LUHMES (cell line): ENCODE results near the gene SLC6A19.

GRCh38 chr5:279940-280613 is 8.6 kb downstream of the PDCD6 start:
- PRO-cap: no peak

- PRO-cap: no peak
These were observed 10.1 kb downstream of the PDCD6 start for GRCh38 chr5:281502-281987.

DNA sequence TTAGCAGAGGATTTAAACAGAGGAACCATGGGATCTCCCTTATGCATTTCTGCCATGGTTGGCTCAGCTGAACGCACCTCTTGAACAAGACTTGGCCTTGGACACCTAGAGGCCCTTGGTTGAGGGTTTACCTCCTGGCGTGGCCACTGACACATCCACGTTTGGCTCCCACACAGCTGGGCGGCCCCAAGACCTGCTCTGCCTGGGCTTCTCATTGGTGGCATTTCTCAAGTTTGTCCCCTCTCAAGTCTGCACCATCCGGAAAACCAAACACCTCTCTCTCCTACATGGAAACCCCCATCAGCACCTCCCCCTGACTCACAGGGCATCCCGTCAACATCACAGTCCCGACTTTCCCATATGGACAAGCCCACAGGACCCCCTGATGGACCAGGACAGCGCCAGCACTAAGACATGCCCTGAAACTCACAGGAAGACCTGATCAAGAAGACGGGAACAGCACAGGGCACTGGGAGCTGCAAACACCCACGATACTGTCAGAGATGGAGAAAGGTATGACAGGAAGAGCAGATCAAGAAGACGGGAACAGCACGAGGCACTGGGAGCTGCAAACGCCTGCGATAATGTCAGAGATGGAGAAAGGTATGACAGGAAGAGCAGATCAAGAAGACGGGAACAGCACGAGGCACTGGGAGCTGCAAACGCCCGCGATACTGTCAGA is 21.5 kb downstream of the PDCD6 start:
- PRO-cap: no peak

DNA sequence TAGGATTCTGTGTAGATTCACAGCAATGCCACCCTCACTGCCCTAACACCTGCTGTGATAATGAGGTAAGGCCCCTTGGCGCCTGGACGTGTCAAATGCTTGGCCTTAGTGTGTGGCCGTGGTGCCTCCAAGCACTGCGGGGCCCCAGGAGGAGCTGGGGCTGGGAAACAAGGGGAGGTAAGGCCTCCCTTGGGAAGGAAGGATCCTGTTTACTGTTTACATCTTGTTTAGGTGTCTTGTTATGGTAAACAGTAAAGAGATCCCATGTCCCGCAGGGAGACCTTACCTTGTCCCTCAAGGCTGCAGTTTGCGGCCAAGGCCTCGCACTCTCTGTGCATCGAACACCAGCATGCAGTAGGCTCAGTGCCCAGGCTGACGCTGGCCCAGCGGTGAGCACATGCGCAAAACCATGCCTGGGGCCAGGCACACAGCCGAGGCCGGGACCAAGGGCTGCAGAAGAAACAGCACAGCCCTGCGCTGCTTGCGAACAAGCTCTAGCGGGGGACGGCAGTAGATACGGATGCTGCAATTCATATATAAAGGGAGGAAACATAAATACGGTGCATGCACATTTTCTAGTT is 24.2 kb downstream of the AHRR start:
- PRO-cap: no peak

- PRO-cap: no peak
These were observed 18.6 kb upstream of the EXOC3 start for GRCh38 chr5:424280-424961.

DNA sequence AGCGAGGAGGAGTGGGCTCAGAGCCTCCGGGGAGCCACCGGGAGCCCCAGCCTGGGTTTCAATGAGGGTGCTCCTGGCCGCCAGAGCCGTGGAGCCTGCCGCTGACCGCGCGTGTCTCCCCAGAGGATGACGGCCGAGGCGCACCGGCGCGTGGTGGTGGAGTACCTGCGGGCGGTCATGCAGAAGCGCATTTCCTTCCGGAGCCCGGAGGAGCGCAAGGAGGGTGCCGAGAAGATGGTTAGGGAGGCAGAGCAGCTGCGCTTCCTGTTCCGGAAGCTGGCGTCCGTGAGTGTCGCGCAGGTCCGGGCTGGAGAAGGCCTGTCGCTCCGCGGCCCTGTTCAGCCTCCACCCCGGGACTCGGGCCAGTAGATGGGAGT is 22.0 kb downstream of the EXOC3 start:
- PRO-cap: no peak

- PRO-cap: no peak
These were observed 5.8 kb upstream of the SLC9A3 start for GRCh38 chr5:530062-530457.

DNA sequence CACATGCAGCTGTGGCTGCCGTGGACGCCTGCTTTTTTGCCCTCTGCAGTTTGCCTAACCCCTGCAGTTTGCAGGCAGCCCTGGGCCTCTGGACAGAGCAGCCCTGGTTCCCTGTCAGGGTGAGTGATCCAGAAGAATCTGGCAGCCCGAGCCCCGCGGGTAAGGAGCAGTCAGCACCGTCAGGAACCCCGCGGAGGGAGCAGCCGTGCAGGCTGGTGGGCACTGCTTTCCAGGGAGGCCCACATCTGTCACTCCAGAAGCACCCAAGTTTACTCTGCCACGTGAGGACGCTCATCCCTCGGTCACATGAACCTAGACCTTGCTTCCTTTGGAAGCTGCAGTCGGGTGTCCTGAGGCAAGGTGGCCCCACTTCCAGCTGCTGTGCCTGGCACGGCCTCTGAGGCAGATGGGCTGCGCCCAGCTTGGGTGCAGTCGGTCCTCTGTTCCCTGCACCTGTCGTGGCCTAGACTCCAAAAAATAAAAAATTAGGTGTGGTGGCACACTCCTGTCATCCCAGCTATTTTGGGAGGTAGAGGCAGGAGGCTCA is 30.5 kb downstream of the CEP72 start:
- PRO-cap: bidirectional peak, plus-strand start at position 119 of the sequence, minus-strand start at position 130 of the sequence

DNA sequence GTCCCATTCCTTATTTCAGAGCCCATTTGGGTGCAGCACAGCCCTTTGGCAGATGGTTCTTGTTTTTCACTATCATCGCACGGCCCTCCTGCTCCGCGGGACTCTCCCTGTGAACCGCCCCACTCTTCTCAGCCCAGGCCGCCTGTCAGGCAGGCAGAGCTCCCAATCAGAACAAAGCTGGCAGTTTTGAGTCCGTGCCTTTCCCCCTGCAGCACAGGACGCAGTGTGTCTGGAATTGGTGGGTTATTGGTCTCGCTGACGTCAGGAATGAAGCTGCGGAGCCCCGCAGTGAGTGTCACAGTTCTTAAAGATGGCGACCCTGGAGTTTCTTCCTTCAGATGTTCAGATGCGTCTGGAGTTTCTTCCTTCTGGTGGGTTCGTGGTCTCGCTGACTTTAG is 7.7 kb downstream of the ZDHHC11B start:
- PRO-cap: no peak

- PRO-cap: no peak
These were observed 19.4 kb upstream of the ZDHHC11 start for GRCh38 chr5:870166-870655.

DNA sequence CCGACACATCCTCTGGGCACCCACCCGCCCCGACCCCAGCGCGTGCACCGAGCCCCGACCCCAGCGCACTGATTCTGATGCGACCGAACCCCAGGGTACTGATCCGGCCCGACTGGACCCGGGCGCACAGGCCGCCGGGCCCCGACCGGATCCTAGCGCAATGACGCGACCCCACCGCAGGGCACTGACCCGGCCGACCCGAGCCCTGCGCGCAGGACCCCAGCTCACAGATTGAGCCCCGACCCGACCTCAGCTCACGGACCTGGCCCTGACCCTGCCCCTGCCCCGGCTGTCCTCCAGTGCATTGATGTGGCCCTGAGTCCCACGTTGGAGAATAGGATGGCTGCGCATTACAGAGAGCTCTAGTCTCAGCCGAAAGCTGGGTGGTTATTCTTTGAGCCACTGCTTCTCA is 428 bp downstream of the TRIP13 start:
- PRO-cap: no peak

GRCh38 chr5:996882-997603 is 11.6 kb upstream of the NKD2 start:
- PRO-cap: no peak

DNA sequence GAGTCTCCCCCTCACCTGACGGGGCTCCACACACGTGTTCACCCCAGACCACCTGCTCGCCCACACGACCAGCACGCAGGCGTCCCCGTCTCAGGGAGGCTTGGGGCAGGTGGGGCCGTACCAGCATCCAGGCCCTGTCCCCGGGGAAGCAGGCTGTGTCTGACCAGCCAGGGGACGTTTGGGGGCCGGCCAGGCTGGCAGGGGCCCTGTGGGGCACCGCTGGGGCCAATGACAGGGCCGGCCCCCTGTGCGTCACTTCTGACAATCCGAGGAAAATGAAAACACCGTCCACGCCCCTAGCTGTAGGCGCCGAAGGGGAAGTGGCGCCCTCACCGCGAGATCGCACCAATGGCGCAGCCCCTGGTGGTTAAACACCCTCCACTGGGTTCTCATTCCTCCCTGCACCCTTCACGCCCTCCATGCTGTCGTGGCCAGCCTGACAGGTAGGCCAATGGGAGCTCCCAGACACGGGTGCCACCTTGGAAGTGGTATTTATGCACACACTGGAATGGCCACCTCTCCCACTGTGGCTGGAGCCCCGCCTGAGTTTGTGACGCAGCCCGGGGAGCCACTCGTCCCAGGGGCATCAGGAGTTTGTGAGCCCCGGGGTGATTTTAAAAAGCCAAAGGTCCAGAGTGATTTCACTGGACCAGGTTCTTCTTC is 49.5 kb downstream of the NKD2 start:
- PRO-cap: no peak

GRCh38 chr5:1109849-1110531 is 1.9 kb downstream of the SLC12A7 start:
- PRO-cap: no peak

- PRO-cap: no peak
These were observed 16.1 kb upstream of the SLC12A7 start for GRCh38 chr5:1127761-1128581.

DNA sequence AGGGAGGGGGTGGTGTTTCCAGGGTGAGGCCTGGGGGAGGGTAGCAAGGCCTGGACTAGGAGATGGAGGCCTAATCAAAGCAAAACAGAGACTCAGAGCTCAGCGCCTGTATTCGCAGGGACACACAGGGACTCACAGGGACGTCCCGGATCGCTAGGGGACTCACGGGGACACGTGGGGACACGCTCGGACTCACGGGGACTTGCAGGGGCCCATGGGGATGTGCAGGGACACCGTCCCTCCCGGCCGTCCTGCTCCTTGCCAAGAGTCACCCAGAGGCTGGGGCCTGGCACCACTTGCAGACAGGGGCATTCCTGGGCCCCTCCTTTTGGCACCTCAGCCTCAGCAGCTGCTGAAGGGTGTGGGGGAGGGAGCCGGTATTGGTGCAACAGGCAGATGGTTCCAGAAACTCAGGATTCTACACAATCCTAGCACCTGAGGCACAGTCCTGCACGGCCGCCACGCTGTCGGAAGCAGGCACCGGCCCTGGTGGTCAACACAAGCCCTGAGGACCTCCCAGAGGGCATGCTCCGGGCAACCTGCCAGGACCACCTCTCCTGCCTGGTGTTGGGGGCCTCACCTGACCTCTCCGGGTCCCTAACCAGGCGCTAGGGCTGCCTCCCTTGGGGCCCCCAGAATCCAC is 19.3 kb upstream of the SLC12A7 start:
- PRO-cap: no peak

- PRO-cap: no peak
These were observed 18.0 kb upstream of the SLC6A19 start for GRCh38 chr5:1183230-1183886.

DNA sequence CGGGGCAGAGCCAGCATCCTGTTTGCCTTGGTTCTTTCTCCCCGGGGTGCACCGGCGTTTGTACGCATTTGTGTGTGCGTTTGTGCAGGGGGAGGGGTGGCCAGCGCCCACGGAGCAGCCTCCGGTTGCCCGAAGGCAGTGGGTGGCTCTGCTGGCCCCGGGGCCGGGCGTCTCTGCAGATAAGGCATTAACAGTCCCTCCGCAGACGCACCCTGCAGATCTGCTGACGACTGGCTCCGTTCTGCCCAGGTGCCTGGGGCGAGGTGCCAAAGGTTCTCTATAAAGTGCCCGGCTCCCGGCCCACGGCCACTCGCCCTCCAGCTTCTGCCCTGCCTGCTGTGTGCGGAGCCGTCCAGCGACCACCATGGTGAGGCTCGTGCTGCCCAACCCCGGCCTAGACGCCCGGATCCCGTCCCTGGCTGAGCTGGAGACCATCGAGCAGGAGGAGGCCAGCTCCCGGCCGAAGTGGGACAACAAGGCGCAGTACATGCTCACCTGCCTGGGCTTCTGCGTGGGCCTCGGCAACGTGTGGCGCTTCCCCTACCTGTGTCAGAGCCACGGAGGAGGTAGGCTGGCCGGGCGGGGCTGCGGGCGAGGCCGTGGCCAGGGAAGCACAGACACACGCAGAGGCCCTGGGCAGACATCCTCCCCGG is at the start of gene SLC6A19:
Gene SLC6A19 (plus strand): TSS at position 309 of the 653 bp plus-strand sequence.
- PRO-cap: no peak

GRCh38 chr5:1224952-1225368 is 221 bp upstream of the SLC6A18 start:
- PRO-cap: no peak

GRCh38 chr5:1542709-1543393 is 19.1 kb upstream of the LPCAT1 start:
- PRO-cap: no peak